ENCODE data around the genes PXDC1, FAM50B and CDYL.

- RAMPAGE, long total RNA = no peak
- RRBS = 79% methylated on average over 9 of the region's 21 CpGs
These were observed 25.7 kb downstream of the PXDC1 start for GRCh38 chr6:3725662-3726447.

- RAMPAGE, long total RNA = no peak
- RRBS = 4% methylated on average over 1 of the region's 20 CpGs
These were observed 9.4 kb downstream of the PXDC1 start for GRCh38 chr6:3741961-3742694.

DNA sequence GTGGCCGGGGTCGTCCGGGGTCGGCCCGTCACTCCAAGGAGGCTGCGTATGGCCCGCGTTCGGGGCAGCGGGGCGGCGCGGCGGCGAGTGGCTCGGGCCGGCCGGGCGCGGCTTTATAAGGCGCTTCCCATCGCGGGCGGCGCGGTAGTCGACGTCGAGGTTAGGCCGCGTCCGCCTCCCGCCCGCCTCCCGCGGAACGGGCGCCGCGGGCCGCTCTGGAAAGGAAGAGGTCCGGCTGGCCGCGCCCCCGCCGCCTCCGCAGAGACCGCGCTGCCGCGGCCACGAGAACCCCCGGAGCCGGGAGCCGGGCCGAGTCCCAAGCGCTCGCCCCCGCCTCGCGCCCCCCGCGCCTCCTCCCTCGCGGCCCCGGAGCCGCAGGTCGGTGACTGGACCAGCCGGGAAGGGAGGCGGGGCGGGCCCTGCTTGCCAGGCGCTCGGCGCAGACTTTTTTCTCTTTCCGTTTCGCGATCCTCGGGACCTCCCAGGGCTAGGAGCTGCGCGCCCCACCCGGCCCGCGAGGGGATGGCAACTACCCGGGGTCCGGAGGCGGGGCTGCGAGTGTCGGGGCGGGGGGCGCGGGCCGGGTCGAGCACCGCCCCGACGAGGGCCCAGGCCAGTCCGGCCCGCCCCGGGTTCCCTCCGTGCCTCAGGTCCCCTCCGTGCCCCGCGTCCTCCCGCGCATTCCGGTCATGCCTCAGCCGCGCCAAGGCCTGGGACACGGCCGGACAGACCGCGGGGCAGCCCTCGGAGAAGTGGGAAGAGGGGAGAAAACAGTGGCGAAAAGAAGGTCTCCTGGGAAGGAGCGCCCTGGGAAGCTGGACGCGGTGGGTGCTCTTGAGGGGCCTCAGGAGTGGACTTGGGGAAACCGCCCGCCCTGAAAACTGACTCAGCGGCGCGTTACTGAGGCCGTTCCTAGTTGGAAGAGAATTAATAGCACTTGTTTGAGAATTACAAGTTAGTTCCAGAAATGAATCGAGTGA lies at the start of gene PXDC1:
Gene PXDC1, minus strand, starts transcription at position 89 of the 980 bp plus-strand sequence.
- RAMPAGE, long total RNA = no peak
- RRBS = 2% methylated on average over 67 of the region's 124 CpGs

DNA sequence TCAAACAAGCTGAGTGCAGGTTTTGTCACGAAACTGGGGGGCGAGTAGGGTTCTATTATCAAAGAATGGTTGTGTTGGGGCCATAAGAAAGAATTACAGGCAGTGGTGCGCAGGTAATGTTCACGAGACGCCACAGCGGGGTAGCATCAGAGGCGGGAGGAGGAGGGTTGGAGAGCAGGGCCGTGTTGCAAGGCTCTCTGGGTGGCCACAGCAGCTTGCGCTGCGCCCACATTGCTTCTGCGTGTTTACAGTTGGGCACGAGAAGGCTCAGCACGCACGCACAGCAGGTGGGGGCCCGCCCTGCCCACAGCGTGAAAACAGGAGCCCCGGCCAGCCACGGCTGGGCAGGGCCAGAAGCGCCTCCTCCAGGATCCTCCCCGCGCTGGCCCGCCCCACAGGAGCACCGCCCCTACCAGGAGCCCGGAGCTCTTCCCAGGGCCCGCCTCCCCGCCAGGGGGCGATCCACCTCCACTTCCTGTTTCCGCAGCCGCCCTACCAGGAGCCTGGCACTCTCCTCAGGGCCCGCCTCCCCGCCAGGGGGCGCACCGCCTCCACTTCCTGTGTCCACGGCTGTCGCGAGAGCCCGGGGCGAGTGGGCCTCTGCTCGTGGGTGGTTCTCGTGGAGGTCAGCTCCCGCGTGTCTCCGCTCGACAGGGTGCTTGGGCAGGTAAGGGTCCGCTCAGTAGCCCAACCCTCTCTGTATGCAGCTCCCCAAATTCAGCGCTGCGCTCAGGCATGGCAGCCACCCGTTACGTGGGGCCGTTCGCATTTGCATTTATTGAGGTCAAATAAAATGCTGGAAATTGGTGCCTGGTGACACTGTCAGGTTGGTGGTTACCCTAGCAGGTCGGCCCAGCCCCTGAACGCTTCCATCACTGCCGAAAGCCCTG lies at the start of gene FAM50B:
Gene FAM50B, plus strand, starts transcription at position 554 of the 890 bp plus-strand sequence.
- RAMPAGE, long total RNA = no peak
- RRBS = 9% methylated on average over 6 of the region's 54 CpGs

GRCh38 chr6:3881719-3882059 lies 32.5 kb downstream of the FAM50B start:
- RAMPAGE, long total RNA = no peak
- RRBS = no CpG with 5 or more reads among the region's 6 CpGs

DNA sequence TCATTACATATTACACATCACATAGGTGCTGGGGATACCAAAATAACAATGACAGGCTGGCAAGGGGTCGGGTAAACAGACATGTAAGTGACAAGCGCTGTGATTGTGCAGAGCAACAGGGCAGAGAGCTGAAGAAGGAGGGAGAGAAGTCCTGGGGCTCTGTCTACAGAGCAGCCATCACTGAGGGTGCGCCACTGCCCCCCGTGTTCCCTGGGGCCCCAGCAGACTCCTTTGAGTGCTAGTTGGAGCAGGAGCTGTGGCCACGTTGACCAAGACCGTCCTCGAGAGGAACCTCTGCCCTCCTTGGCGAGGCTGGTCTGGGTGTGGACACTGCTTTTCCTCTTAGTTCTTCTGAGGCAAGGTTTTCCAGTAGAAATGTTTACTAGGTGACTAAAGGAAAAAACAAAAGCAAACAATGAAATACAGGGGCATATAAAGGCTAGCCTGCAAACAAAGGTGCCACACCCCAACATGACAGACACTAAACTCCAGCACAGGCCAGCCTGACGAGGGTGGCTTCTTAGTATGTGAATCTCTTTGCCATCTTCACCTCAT lies 38.9 kb downstream of the FAM50B start:
- RAMPAGE, long total RNA = no peak
- RRBS = no CpG with 5 or more reads among the region's 9 CpGs

- RAMPAGE, long total RNA = start-site peak on the minus strand at chr6:4018627-4018716, 121 and 552 reads in 2 replicates
- RRBS = 3% methylated on average over 19 of the region's 70 CpGs
These were observed 2.7 kb upstream of the PRPF4B start for GRCh38 chr6:4018115-4019011.

DNA sequence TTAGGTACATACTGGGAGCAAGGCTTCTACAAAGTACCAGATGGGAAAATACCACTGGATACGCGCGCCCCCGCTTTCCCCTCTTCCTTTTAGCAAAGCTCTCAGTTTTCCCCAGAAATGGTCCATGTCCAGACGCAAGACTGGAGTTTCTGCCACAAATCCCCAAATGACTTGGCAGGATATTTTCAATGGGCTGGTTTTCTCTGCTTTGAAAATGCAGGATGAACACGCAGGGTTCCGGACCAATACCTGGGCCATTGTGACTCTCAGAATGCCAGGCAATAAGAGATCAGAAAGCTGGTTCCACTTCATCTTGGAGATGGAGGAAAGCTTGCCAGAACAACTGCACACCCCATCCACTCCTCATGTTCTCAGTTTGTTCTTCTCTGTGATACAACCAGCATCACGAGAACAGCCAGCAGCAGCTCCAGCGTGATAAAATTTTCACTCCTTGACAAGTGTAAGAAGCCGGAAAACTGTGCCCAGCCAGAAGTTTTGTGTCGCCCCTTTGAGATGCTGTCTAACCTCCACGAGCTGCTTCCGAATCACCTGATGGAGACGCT lies 8.3 kb upstream of the FAM217A start:
- RAMPAGE, long total RNA = no peak
- RRBS = no CpG with 5 or more reads among the region's 14 CpGs

GRCh38 chr6:4155770-4156215 lies 20.4 kb upstream of the ECI2 start:
- RAMPAGE, long total RNA = no peak
- RRBS = no CpG with 5 or more reads among the region's 5 CpGs

DNA sequence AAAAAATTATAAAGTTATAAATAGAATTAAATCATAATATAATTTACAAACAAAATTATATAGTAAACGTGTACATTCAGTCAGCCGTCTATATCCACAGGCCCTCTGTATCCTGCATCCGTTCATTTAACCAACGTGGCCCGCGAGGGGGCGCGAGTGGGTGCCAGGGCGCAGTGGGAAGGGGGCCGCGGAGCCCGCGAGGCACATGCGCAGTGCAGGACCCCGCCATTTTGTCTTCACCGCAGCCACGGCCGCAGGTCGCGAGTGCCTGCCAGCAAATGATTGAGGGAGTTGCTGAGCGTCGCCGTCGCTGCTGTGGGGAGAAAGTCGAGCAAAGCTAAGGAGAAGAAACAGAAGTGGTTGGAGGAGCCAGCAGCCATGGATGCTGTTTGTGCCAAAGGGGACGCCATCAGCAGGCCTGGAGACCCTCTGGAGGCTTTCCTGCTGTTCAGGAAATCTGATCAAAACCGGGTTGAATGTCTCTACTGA lies 53.5 kb upstream of the ECI2 start:
- RAMPAGE, long total RNA = no peak
- RRBS = no CpG with 5 or more reads among the region's 27 CpGs

DNA sequence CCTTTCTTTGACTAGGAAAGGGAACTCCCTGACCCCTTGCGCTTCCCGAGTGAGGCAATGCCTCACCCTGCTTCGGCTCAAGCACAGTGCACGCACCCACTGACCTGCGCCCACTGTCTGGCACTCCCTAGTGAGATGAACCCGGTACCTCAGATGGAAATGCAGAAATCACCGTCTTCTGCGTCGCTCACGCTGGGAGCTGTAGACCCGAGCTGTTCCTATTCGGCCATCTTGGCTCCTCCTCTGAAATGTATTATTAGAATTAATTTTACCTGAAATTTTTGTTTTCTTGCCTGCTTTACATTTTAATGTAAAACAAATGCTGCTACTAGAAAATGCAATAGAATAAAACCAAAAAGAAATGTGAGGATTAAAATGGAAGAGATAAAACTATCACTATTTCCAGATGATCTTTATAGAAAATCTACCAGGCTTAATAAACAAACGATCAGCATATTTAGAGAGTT lies 199.2 kb upstream of the ECI2 start:
- RAMPAGE, long total RNA = no peak
- RRBS = no CpG with 5 or more reads among the region's 13 CpGs

GRCh38 chr6:4346979-4347535 lies 211.7 kb upstream of the ECI2 start:
- RAMPAGE, long total RNA = no peak
- RRBS = no CpG with 5 or more reads among the region's 5 CpGs

GRCh38 chr6:4351746-4352383 lies 216.5 kb upstream of the ECI2 start:
- RAMPAGE, long total RNA = no peak
- RRBS = no CpG with 5 or more reads among the region's 15 CpGs

- RAMPAGE, long total RNA = no peak
- RRBS = no CpG with 5 or more reads among the region's 5 CpGs
These were observed 246.0 kb upstream of the ECI2 start for GRCh38 chr6:4381333-4381846.

- RAMPAGE, long total RNA = no peak
- RRBS = no CpG with 5 or more reads among the region's 5 CpGs
These were observed 48.1 kb upstream of the CDYL start for GRCh38 chr6:4728065-4728501.

- RAMPAGE, long total RNA = no peak
- RRBS = no CpG with 5 or more reads among the region's 10 CpGs
These were observed 3.4 kb upstream of the CDYL start for GRCh38 chr6:4772705-4773246.

GRCh38 chr6:4775964-4777027 lies at the start of gene CDYL:
CDYL (plus strand) TSS chr6:4776404.
- RAMPAGE, long total RNA = no peak
- RRBS = 2% methylated on average over 66 of the region's 161 CpGs

- RAMPAGE, long total RNA = no peak
- RRBS = no CpG with 5 or more reads among the region's 10 CpGs
These were observed 16.9 kb downstream of the CDYL start for GRCh38 chr6:4792976-4793569.

GRCh38 chr6:4816872-4817423 lies 40.7 kb downstream of the CDYL start:
- RAMPAGE, long total RNA = no peak
- RRBS = no CpG with 5 or more reads among the region's 2 CpGs

DNA sequence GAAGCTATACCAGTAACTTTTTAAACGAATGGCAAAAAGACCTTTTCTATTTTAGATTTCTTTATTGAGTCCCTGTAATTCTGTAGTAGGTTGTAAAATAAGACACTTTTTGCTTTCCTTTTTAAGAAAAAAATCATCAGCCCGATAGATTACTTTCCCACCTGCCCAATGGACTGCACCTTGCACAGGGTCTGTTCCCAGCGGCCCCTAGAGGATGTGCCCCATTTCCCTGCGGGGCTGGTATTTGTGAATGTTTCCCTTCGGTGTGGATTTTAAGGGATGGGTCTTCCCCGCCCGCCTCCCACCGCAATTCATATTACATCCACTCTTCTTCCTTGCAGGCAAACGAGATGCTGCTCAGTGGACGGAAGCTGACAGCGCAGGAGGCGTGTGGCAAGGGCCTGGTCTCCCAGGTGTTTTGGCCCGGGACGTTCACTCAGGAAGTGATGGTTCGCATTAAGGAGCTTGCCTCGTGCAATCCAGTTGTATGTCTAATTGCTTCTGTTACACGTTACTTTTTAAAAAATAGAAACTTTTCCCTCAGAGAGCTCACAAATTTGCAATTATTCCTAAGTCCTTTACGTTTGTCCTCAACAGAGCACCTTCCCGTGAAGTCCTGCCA lies 51.8 kb downstream of the RPP40 start:
- RAMPAGE, long total RNA = no peak
- RRBS = no CpG with 5 or more reads among the region's 19 CpGs